ENCODE data around the genes NTN4 and AMDHD1.

DNA sequence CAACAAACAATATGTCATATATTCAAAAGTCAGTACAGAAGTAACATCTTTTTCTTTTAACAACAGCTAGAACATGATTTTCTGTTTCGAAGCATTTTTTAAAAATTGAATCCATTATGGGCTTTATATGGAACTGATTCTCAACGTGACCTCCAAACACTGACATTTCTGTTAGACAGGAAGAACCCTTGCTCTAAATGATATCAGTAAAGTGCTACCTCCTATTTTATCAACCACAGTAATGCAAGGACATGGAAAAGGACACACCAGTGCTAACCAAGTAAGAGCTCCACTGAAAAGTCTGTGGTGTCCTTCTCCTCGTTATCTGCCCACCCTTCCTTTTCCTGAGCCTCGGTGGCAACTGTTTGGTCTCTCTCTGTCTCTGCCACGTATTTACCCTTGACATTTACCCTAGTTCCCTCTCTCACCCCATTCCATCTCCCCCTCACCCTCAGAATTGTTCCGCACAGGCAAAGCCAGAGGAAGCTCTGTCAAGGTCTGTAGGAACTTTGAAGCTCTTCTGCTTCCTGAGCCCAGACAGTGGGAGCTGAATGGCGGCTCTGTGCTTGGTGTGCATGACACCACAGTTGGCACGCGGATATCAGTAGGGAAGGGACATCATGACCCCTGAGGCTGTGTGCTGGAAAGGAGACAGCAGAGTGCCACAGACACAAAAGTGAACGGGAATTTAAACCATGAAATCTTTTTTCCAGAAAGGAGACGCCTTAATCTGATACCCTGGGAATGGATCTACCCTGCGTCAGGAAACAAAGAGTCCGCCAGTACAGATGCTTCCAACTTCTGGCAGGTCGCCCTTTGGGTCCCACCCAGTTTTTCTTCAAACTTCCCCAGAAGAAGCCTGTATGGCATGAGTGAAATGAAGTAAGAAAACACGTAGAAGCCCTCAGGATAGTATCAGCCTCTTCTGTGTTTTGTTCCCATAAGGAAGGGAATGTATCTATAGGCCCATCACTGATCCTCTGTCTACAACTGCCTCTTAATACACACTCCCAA is 50.8 kb downstream of the NTN4 start:
- PRO-cap = no peak
- RAMPAGE, long total RNA, 4 experiments = no peak in any of the 4 experiments

DNA sequence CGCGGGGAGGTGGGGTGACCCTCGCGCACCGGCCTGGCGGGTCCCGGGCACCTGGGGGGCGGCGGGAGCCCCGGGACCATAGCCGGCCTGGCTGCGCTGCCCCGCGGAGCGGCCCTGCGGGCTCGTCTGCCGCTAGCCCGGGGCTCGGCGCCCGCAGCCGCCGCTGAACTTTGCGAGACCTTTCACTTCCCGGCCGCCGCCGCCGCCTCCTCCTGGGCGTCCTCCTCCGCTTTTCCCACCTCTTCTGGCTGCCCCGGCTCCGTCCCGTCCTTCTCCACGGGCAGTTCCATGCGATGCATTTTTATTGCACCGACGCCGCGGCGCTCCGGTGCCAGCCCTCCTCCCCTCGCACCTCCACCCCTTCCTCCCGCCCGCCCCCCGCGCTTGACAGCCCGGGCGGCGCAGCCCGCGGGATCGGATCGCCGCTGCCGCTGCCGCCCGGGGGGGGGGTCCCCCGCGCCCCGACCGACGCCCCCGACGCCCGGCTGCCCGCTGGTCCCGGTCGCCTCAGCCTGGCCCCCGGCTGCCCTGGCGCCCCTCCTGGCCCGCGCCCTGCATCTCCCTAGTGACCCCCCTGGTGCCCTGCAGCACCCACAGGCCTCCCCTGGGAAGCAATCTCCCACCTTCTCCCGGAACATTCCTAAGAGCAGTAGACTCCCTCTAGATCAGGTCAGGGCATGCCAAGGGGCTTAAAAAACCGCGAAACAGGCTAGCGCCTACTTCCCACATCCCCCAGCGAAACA is at the start of gene NTN4:
Gene NTN4, minus strand, starts transcription at position 276 of the 743 bp plus-strand sequence.
- PRO-cap = bidirectional peak, plus-strand start at position 388 of the sequence, minus-strand start at position 128 of the sequence
- RAMPAGE, long total RNA, 4 experiments = no peak in any of the 4 experiments

- PRO-cap = bidirectional peak, plus-strand start at chr12:95943076, minus-strand start at chr12:95942974; unidirectional peak, minus-strand start at chr12:95943485
- RAMPAGE, long total RNA, 4 experiments = no peak in any of the 4 experiments
These were observed at the start of gene AMDHD1 for GRCh38 chr12:95942868-95943650. TSS of gene AMDHD1 (plus strand) at chr12:95943331.

DNA sequence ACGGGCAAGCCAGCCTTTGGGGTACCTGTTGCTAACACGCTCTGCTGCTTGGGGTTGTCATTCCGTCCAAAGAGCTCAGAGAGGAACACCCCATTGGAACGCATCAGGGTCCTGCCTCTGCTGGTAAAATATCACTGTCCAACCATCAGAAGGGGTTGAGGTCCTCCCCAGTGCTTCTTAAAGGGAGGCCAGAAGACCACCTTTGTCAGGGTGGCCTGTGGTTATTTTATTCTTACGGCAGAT is 441 bp downstream of the AMDHD1 start:
- PRO-cap = no peak
- RAMPAGE, long total RNA, 4 experiments = no peak in any of the 4 experiments

- PRO-cap = no peak
- RAMPAGE, long total RNA, 4 experiments = no peak in any of the 4 experiments
These were observed 596 bp downstream of the HAL start for GRCh38 chr12:95995300-95996195.

- PRO-cap = no peak
- RAMPAGE, long total RNA, 4 experiments = no peak in any of the 4 experiments
These were observed 836 bp downstream of the LTA4H start for GRCh38 chr12:96034507-96034995.

DNA sequence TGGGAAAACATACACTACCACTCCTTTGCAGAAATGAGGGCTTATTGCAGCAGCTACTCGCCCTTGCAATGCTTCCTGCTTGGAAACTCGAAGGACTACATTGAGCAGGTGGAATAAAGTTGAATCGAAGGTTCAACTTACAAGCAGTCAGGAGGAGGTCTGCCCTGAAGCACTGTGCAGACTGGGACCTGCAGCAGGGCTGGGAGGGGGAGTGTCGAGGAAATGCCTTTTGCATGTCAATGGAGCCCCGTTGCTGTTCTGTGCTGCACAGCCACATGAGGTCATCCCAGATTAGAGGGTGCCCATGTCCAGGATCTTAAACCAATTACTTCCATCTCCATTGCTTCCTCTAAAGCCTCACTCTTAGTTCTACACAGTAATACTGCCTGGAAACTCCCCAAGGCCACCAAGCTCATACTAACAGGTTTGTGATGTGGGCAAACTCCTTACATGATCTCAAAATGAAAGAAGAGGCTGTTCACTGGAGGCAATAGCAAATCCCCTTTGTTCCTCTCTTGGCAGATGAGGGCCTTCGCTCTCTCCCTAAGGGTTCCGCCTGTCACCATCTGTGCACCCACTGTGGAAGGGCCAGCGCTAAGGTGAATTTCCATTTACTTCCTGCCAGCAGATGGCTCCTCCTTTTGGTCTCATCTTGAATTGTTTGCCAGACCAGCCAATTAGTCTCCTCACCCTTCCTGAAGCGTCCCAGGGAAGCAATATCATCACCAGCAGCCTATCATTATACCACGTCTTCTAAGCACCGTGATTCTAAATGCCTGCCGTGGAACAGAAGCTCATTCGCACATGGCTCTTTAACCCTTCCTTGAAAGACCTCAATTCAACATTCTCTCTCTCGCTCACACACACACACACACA is 35.4 kb upstream of the LTA4H start:
- PRO-cap = unidirectional peak, plus-strand start at position 142 of the sequence
- RAMPAGE, long total RNA, 4 experiments = no peak in any of the 4 experiments

DNA sequence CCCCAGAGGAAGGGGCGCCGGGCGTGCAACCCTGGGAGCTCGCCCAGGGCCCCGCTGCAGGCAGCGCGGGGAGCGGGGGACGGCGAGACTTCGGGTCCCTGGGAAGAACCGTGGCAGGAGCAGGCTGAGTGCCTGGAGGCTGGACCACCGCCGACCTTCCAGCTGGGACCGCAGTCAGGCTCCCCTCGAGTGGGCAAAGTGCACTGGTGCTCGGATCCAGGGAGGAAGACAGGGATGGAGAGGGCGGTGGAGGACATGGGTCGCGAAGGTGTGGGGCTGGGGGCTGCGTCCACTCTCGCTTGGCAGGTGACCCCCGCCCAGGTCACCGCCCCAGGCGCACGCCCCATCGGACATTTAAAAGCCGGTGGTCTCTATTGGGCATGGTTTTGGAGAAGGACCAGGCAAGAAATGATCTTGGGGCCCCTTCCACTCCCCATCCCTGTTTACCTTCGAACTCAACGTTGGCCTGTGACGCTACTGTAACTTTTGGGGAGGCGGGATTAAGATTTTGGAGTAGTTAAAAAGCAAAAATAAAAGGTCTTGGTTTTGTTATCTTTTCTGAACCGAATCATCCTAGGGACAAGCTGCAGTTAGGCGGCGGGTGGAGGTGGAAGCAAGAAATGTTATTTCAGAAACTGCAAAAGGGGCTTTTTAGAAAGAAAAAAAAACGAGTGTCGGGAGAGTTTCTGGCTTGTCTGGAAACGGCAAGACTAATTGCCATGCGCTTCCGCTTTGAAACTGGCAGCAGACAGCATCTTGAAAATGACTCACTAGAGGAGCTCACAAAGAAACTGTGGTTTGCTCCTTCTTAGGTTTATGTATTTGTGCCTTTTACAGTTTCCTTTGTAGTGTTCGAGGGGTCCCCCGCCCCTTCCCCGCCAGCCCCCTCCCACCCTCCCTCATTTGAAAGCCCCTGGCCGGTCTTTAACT is 1.1 kb downstream of the ELK3 start:
- PRO-cap = bidirectional peak, plus-strand start at position 773 of the sequence, minus-strand start at position 697 of the sequence
- RAMPAGE, long total RNA, 4 experiments = no peak in any of the 4 experiments

GRCh38 chr12:96219552-96220252 is 25.5 kb downstream of the ELK3 start:
- PRO-cap = bidirectional peak, plus-strand start at chr12:96220023, minus-strand start at chr12:96219846
- RAMPAGE, long total RNA, 4 experiments = no peak in any of the 4 experiments

- PRO-cap = no peak
- RAMPAGE, long total RNA, 4 experiments = no peak in any of the 4 experiments
These were observed 75.0 kb downstream of the ELK3 start for GRCh38 chr12:96268896-96269868.

DNA sequence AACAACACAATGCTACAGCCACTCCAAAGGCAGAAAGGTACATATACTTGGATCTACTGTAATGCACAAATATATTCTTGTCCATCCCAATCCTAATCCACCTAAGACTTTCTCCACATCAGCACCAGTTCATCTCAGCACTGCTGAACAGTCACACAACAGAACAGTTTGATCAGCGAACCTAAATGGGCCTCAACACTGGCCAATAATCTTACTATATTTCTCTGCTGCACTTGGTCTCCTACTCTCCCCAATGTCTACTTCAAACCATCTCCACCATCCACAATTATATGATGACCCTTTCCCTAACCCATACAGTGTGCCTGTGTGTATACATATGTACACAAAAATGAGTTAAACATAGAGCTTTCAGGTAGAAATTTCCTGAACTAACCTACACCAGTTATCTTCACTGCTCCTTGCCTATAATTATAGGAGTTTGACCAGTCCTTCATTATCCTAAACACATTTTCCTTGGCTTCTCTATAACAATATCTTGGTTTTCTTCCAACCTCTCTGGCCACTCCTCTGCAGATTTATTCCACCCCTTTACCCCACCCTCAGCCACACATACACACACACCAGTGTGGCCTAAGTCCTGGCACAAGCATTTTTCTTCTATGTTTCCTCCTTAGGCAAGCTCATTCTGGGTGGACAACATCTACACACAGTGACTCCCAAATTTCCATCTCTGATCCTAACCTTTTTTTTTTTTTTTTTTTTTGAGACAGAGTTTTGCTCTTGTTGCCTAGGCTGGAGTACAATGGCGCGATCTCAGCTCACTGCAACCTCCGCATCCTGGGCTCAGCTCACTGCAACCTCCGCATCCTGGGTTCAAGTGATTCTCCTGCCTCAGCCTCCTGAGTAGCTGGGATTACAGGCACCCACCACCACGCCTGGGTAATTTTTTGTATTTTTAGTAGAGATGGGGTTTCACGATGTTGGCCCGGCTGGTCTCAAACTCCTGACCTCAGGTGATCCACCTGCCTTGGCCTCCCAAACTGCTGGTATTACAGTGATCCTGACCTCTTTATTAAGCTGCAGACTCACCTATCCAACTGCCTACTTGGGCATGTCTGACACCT is 25.1 kb downstream of the CDK17 start:
- PRO-cap = no peak
- RAMPAGE, long total RNA, 4 experiments = no peak in any of the 4 experiments

GRCh38 chr12:97168723-97169214 is 261.7 kb downstream of the NEDD1 start:
- PRO-cap = no peak
- RAMPAGE, long total RNA, 4 experiments = no peak in any of the 4 experiments

DNA sequence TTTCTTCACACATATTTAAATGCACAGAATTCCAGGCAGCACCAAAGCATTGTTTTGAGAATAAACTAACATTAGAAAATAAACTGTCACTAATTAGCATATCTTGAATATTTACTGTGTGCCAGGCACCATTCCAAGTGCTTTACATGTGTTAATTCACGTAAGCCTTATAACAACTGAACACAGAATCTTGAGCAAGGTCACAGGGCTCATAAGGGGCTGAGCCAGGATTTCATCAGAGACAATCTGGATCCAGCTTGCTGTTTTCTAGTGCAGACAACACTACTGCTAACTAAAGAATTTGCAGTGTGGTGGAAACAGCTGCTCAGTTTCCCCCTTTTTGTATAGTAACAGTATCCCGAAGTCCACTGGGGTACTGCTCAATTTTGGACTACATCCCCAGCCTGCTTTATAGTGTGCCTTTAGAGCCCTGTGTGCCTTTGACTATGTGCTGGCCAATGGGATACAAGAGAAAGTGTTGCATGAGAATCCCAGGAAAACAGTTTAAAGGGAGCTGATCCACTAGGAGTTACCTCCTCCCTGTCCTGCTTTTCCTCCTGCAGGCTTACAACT is 519.5 kb downstream of the NEDD1 start:
- PRO-cap = no peak
- RAMPAGE, long total RNA, 4 experiments = no peak in any of the 4 experiments

GRCh38 chr12:97464591-97465917 is 558.0 kb downstream of the NEDD1 start:
- PRO-cap = no peak
- RAMPAGE, long total RNA, 4 experiments = no peak in any of the 4 experiments

DNA sequence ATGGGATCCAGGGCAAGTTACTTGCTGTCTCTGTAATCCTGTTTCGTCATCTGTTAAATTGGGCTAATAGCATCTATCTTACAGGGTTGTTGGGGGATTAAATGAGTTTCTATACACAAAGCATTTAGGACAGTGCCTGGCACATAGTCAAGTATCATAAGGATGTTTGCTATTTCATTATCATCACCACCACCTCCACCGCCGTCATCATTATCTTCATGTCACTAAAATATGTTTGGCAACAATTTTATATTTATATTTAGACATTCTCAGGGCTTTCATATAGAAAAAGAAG is 583.3 kb downstream of the NEDD1 start:
- PRO-cap = no peak
- RAMPAGE, long total RNA, 4 experiments = no peak in any of the 4 experiments

DNA sequence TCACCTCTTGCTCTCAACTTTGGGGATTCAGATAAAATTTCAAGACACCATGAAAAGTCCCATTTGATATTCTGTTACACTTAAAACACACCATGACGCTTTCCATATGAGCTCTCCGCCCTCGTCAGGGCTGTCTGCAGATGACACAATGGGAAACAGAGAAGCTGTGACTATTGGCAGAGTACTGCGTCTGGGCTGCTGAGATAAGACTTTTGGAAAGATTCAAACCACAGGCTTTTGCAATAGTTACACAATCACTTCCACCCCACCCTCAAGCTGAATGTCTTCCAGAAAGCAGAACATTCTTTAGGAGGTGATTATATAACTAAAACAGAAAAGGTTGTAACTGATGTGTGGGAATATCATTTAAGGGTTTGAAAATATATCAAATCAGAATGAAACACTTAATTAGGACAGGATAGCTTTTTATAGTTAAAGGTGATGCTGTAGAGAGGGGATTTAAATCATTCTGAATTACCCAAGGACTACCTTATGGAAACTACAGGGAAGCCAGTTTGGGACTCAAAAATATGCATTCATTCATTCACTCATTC is 75.3 kb upstream of the TMPO start:
- PRO-cap = unidirectional peak, minus-strand start at position 136 of the sequence
- RAMPAGE, long total RNA, 4 experiments = no peak in any of the 4 experiments

- PRO-cap = no peak
- RAMPAGE, long total RNA, 4 experiments = no peak in any of the 4 experiments
These were observed 15.5 kb upstream of the TMPO start for GRCh38 chr12:98499752-98500470.

- PRO-cap = bidirectional peak, plus-strand start at chr12:98515620, minus-strand start at chr12:98515474
- RAMPAGE, long total RNA, 4 experiments = no peak in any of the 4 experiments
These were observed 235 bp upstream of the TMPO start for GRCh38 chr12:98515148-98515561.

- PRO-cap = unidirectional peak, plus-strand start at chr12:98593030
- RAMPAGE, long total RNA, 4 experiments = no peak in any of the 4 experiments
These were observed 745 bp upstream of the SLC25A3 start for GRCh38 chr12:98592718-98593163.

DNA sequence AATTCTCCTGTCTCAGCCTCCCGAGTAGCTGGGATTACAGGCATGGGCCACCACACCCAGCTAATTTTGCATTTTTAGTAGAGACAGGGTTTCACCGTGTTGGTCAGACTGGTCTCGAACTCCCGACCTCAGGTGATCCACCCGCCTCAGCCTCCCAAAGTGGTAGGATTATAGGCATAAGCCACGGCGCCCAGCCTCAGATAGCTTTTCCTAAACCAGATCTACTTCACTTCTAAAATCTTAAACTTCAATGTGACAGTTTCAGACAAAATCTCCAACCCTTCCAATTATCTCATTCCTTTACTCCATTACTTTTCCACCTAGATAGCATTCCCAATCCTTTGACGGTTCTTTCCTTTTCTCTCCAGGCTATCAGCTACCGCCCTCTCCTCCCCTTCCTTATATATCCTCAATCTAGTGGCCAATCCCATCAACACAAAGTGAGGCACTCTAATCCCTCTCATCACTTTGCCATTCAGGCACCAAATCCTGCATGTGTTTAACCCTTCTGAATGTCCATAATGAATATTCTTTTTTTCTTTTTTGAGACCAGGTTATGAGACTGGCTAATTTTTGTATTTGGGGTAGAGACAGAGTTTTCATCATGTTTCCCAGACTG is 5.7 kb downstream of the BLTP3B start:
- PRO-cap = no peak
- RAMPAGE, long total RNA, 4 experiments = no peak in any of the 4 experiments